ENCODE data around the genes SPTLC1, IARS1 and CARD19.

DNA sequence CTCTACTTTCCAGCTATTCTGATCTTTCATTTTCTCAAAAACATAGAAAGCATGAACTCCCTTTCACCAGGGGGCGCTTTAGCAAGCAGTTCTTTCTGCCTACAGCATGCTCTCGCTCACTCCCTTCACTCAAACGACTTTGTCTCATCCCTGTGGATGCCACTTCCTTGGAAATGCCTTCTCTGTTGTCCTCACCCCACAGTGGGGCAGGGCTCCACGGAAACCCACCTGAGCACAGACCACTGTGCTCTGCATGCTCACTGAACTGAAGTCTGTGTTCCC is 4.8 kb upstream of the ROR2 start:
- PRO-cap, 3 experiments = no peak in any of the 3 experiments
- RRBS = no CpG with 5 or more reads among the region's 4 CpGs

DNA sequence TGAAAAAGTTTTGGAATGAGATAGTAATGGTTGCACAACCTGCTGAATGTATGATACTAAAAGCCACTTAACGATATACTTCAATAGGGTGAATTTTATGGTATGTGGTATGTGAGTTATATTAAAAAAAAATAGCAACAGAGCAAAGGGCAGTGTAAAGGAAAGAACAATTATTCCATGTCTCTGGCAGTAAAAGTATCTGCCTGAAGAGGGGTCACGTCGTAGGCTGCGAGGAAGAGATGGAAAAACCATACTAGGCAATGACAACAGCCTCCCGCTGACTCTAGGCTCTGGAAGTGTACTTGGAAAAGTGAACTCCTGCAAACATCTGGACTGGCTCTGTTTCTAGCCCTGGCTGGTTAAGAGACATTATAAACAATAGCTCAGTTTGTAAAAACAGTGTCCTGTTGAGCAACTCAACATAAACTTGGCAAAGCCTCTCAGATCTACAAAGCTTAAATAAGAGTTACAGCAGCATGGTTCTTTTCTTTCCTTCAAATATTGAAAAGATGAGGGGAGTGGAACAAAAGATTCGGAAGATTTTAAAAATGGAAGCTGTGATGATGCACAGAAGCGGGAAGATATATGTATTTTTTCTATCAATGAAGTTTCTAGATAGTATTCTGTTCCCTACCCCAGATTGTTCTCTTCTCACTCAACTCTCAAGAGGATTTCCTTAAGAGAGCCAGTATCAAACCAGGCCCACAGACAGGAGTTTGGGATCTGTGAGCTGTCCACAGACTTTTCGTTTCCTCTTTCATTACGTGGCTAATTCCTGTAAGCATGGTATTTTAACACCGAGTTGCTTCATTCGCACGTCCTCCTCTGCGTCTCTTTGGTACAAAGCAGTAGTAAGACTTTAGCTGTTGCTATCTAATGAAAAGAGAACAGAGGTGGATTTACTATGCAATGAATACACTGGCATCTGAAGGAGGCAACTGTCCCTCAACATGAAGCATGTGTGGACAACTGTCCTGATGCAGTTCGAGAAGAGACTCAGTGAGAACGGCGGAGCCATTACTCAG is 79.3 kb downstream of the SPTLC1 start:
- PRO-cap, 3 experiments = peak in 1 of 3 experiments; most common minus-strand start position 834 of the sequence (in 1)
- RRBS = no CpG with 5 or more reads among the region's 16 CpGs

DNA sequence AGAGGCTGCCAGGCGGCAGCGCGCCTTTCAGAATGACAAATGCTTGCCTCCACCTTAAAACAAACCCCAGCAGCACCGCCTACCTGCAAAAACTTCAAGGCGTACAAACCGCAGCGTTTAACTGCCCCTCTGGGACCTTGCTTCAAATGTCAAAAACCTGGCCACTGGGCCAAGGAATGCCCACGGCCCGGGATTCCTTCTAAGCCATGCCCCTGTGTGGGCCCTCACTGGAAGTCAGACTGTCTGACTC is 41.5 kb downstream of the SPTLC1 start:
- PRO-cap, 3 experiments = no peak in any of the 3 experiments
- RRBS = no CpG with 5 or more reads among the region's 9 CpGs

DNA sequence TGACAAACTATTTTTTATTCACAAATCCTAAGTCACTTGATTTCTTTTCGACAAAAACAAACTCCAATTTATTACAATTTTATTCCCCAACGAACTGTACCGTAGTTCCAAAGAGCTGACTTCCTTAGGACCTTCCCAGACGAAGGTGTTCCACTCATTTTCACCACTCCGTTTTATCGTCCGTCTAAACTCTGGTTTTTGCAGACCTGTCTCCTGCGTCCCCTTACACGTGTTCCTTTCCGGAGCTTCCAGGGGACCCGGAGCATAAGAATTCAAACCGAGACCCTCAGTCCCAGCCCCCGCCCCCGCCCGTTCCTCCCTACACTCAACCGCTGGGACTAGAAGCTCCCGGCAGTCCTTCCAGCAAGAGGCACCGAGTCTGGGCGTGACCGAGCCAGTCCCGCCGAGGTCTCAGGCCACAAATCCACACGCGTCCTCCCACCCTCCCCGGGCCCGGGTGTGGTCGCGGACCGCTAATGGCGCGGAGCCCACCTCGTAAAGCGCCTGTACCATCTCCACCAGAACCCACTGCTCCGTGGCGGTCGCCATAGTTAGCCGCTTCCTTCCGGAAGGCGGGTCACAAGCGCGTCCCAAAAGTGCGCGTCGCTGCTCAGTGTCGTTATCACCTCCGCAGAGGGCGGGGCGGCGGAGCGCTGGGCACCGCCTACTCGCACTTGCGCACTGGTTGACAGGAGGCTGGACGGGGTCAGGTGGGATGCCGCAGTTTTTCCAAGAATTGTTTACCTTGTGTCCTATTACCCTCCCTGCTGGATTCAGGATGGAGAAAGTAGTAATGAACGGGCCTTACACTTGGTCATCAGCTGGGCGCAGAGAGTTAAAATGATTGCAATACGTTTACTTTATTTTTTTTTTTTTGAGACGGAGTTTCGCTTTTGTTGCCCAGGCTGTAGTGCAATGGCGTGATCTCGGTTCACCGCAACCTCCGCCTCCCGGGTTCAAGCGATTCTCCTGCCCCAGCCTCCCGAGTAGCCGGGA is at the start of gene SPTLC1:
Gene SPTLC1, minus strand, starts transcription at position 592 of the 996 bp plus-strand sequence.
- PRO-cap, 3 experiments = peak in 3 of 3 experiments; most common plus-strand start position 691 of the sequence (in 3); most common minus-strand start position 592 of the sequence (in 2)
- RRBS = under 1% methylated on average over 14 of the region's 68 CpGs

- PRO-cap, 3 experiments = no peak in any of the 3 experiments
- RRBS = no CpG with 5 or more reads among the region's 8 CpGs
Measured at GRCh38 chr9:92292299-92292892, 1.1 kb downstream of the IARS1 start.

DNA sequence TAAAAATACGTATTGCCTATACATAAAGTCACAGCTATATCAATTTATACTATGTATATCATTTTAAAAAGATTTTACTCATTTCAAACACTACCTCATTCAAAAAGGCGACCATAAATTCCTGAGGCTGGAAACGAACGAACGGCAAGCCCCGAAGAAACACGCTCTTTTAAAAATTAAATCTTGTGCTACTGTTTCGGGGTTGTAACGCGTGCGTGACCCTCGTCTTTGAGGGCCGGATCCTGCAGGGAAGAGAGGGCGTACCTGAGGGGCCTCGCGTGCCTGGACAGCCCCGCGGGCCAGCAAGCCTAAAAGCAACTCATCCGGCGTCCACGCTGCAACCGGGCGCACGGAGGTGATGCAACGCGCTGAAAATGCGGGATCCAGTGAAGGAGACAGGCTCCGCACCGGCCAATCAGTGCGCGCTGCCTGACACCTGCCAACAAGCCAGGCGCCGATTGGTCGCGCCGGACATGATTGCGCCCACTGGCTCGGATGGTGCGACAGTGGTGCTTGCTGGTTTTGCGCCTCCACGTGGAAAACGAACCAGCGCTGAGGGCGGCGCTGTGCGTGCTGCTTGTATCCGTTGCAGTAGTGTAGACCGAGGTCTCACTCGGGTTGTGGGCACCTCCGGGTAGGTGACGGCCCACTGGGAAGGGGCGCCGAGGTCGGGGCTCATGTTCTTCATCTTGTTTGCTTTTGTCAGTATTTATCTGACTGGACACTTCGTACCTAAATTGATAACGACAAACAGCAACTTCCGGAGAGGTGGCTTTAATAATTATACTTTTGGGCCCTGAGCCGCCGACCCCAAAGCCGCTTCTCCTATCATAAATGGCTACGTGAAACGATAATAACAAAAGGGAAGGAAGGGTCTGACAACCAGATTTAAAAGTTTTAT is at the start of gene IARS1:
Gene IARS1, minus strand, starts transcription at position 351 of the 901 bp plus-strand sequence.
- PRO-cap, 3 experiments = peak in 3 of 3 experiments; most common plus-strand start position 486 of the sequence (in 2); most common minus-strand start position 310 of the sequence (in 1)
- RRBS = 2% methylated on average over 23 of the region's 62 CpGs

GRCh38 chr9:92463765-92464506 is 39.7 kb upstream of the OMD start:
- PRO-cap, 3 experiments = no peak in any of the 3 experiments
- RRBS = no CpG with 5 or more reads among the region's 3 CpGs

GRCh38 chr9:92480013-92480846 is 55.6 kb downstream of the ECM2 start:
- PRO-cap, 3 experiments = no peak in any of the 3 experiments
- RRBS = no CpG with 5 or more reads among the region's 3 CpGs

DNA sequence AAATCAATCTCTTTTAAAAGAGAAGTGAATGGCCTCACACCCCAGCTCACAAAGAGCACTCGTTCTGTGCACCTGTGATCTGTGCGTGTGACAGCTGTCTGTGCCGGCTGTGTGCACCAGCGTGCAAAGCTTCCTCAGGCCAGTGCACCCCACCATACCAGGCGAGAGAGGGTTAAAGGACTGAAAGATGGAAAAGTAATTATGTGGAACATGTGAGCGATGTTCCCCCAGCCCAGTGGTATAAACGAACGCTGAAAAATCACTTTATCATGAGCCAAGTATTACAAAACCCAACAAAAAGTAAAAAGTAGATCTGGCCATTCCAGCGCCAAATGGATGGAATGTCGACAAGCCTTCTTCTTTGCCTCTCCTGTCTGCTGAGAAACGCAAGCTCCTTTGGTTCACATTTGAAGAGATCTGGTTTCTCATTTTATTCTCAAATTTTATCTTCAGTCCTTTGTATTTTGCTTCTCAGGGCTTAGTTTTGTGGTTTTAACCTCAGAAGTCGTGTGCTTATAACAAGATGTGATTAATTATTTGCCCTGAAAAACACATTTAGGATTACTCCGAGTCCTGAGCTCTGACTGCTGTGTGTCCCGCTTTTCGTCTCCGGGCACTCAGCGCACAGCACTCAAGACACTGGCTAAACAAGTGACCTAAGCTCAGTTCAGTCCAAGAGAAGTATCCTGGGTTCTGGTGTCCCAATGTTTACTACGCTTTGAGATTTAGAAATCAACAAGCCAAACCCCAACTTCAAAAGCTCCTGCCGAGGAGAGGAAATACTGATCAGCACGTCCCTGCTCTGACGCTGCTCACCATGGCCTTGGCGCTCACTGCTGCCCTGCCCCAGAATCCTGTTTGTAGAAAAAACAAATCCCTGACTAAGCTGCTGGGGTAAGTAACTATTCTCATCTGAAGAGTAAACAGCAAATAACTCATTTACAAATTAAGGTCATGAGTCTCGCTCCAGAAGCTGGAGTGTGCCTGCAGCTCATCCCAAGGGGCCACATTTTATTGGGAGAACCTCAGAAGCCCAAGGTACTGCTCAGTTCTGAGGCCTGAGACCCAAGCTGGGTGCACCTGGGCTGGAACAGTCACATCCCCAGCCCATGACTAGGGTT is 53.4 kb downstream of the IPPK start:
- PRO-cap, 3 experiments = peak in 2 of 3 experiments; most common minus-strand start position 611 of the sequence (in 2)
- RRBS = no CpG with 5 or more reads among the region's 23 CpGs

- PRO-cap, 3 experiments = no peak in any of the 3 experiments
- RRBS = no CpG with 5 or more reads among the region's 5 CpGs
Measured at GRCh38 chr9:92712281-92712720, 42.4 kb upstream of the IPPK start.

- PRO-cap, 3 experiments = no peak in any of the 3 experiments
- RRBS = no CpG with 5 or more reads among the region's 7 CpGs
Measured at GRCh38 chr9:92789705-92790094, 25.1 kb upstream of the BICD2 start.

DNA sequence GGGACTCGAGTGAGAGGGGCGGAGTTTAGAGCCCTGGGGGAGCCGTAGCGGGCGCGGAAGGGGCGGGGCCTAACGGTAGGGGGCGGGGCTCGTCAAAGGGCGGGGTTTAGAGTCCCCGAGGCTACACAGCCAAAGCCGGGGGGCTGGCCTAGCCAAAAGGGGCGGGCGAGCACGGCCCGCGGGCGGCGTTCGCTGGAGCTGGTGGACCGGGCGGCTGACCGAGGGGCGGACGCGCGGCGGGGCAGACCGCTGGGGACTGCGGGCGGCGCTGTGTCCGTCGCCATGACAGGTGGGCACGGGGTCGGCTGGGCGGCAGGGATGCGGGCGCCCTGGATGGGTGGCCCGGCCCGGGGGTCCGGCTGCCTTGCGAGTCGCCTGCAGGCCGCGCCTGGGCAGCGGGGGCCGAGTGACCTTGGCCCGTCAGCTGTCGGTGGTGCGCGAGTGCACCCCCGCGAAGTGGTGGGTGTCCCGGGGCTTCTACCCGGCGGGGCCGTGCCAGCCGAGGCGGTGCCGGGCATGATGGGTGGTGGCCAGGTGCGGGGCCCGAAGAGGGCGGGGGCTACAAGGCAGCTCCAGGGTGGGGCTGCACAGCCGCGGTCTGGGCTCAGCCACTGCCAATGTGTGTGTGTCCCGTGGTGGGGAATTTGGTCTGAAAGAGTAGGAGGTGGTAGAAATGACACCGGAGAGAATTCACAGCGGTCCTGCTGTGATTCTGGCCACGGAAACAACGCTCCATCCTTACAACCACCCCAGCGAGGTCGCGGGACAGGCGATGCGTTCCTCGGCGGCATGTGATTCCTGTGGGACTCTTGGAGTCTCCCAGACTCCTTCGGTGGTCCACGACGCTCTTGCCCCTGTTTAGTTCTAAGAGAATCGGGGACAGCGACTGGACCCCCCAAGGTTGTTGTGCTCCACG is at the start of gene CARD19:
Gene CARD19, plus strand, starts transcription at position 154 of the 916 bp plus-strand sequence.
- PRO-cap, 3 experiments = peak in 3 of 3 experiments; most common plus-strand start position 155 of the sequence (in 3); most common minus-strand start position 445 of the sequence (in 1)
- RRBS = 2% methylated on average over 19 of the region's 85 CpGs

- PRO-cap, 3 experiments = no peak in any of the 3 experiments
- RRBS = no CpG with 5 or more reads among the region's 27 CpGs
Measured at GRCh38 chr9:93112117-93113186, 16.4 kb downstream of the CARD19 start.

GRCh38 chr9:93119759-93120480 is 14.1 kb downstream of the NINJ1 start:
- PRO-cap, 3 experiments = peak in 1 of 3 experiments; most common minus-strand start chr9:93119988 (in 1)
- RRBS = no CpG with 5 or more reads among the region's 18 CpGs

DNA sequence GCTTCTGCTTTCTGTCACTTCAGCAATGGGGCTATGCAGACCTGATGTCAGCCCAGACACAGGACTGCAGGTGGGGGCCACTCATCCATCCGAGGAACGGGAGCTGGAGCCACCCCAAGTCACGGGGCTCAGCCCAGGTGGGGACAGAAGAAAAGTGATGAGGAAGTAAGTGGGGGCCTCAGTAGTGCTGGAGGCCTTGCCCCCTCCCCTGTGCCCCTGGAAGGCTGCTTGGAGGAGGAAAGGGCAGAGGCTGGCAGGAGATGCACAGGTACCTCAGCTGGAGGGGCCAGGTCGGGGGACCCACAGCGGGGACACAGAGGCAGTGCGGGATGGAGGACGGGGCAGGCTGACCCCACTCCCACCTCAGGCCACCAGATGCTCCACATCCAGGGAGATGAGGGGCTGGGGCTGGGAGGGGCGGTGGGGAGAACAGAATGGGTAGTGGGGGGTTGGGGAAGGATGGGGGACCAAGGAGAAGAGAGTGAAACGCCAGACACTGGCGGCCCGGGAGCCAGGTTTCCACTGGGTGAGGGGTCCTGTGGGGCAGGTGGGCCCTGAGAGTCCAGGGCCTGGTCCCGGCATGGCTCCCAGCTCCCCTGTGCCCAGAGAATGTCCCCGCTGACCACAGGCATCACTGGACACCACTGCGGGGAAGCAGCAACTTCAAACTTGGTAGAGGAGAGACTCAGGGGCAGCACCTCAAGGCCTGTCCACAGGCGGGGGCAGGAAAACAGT is 13.4 kb downstream of the NINJ1 start:
- PRO-cap, 3 experiments = no peak in any of the 3 experiments
- RRBS = 87% methylated on average over 2 of the region's 15 CpGs

DNA sequence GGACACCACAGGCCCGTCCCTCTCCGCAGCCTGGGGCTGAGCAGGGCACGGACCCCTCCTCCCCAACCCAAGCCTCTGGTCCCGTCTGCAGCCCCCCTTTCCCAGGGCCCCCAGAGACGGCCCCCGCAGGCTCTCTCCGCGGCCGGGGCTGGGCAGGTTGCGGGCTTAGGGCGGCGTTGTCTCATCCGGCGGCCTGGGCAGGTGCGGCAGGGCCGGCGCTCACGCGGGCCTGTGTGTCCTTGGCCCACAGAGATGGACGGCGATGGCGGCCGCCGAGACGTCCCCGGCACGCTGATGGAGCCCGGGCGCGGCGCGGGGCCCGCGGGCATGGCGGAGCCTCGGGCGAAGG is 713 bp downstream of the WNK2 start:
- PRO-cap, 3 experiments = no peak in any of the 3 experiments
- RRBS = 3% methylated on average over 26 of the region's 37 CpGs

GRCh38 chr9:93468621-93468984 is 15.2 kb upstream of the FAM120AOS start:
- PRO-cap, 3 experiments = no peak in any of the 3 experiments
- RRBS = no CpG with 5 or more reads among the region's 6 CpGs

GRCh38 chr9:93586284-93587421 is 10.3 kb downstream of the PHF2 start:
- PRO-cap, 3 experiments = no peak in any of the 3 experiments
- RRBS = 95% methylated on average over 1 of the region's 19 CpGs

- PRO-cap, 3 experiments = peak in 2 of 3 experiments; most common minus-strand start chr9:93589787 (in 1)
- RRBS = no CpG with 5 or more reads among the region's 8 CpGs
Measured at GRCh38 chr9:93589505-93590057, 13.2 kb downstream of the PHF2 start.

DNA sequence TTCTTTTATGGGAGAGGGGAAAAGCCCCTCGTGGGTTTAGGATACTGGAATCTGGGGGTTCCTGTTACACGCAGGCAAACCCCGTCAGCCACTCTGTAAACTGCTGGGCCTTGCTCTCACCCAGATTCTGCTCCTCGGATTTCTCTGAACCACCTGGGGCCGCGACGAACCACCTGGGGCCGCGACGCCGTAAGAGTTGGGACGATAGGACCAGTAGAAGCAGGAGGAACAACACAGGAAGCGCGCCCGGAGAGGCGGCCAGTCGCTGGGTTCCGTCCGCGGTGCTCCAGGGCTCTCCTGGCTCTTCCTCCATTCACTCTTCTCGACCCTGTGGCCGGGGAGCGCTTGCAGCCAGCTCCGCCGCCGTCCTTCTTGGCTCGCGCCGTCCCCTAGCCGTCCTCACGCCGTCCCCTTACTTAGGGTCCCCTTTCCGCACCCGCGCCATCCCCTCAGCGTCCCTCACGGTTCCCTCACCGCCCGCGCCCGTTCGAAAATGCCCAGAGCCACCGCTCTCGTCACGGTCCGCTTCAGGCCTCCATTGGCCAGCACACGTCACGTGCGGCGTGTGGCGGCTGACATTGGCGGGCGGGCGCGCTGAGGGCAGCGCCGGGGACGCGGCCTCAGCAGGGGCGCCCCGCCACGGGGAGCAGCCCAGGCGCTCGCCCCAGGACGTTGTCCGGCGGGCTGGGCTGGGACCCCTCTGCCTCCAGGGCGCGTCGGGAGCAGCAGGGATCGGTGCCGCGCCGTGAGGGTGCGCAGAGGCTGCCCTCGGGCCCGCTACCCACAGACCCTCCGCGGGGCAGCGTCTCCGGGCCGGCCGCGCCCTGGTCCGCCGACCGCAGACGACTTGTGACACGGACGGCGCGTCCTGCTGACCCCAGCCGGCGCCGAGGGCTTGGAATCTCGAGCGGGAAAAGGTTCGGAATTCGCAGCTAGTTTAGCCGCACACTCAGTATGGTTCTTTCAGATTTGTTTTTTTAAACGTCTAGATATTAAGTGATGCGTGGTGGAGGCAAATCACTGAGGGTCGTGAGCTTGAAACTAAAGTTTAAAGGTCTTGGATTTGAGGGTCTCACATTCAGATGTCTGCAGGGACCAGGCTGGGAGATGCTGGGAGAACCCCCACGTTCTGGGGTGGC is 53.7 kb upstream of the PTPDC1 start:
- PRO-cap, 3 experiments = peak in 3 of 3 experiments; most common plus-strand start position 603 of the sequence (in 2); most common minus-strand start position 485 of the sequence (in 2)
- RRBS = 2% methylated on average over 23 of the region's 104 CpGs